Skeletal muscle satellite cell (primary cell): ENCODE measurements around a stretch of chr4.

DNA sequence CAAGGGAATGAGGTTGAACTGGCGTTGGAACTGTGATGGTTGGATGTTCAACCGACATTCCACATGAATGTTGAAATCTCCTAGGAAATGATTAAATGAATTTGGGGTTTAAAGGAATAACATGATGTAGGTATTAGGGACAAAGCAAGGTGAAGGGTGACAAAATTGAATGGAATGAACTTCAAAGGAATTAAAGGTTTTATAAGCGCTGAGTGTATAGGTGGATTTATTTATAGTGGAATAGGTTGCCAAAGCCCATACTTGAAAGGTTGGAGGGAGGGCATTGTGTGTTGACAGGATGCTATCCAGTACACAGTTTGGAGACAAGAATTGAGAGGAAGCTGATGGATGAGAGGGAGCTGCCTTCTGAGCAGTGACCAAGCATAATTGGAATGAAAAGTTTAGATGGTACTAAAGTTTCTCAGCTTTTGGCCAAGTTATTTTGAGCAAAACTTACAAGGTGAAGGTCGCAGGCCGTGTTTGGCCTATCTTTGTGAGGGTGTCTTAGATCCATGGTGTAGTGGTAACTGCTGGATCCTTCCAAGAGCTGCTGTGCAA is 52.6 kb upstream of the RAB33B start:
- CAGE, long polyA plus RNA = no peak

DNA sequence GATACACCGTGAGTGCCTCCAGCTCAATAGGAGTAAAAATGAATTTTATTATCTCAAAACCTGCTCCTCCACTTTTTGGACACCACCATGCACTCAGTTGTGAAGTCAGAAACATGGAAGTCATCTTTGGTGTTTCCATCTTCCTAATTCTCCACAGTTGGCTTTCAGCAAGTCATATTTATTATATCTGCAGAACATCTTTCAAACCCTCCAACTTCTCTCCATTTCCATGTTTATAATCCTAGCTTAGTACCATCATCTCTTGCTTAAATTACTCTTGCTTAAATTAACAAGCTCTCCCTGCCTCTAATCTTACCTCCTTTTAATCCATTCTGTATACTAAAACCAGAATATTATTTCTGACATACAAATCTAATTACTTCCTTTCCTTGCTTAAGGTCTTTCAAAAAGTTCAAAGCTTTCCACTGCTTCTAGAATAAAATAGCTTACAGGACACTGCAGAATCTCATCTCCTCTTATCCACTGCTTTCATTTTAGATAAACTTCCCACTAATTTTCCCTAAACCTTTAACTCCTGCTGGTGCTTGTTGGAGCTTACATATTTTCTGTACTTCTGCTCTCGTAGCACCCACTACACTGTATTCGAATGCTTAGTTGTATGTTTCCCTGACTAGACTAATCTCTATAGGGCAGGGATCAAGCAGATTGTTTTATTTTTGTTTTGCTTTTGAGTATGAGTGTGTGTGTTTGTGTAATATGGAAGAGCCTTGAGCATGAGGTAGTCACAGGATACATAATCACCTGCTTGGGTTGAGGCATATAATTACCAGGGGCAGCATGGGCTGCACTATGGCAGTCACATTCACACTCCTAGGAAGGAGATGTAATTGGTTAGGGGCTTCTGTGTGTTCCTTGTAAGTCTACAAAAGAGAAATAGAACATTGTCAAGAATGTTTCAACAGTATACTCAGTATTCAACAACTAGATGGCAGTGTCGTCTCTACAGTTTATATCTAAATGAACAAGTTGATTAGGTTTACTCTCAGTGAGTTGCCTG is 50.9 kb upstream of the RAB33B start:
- CAGE, long polyA plus RNA = no peak

DNA sequence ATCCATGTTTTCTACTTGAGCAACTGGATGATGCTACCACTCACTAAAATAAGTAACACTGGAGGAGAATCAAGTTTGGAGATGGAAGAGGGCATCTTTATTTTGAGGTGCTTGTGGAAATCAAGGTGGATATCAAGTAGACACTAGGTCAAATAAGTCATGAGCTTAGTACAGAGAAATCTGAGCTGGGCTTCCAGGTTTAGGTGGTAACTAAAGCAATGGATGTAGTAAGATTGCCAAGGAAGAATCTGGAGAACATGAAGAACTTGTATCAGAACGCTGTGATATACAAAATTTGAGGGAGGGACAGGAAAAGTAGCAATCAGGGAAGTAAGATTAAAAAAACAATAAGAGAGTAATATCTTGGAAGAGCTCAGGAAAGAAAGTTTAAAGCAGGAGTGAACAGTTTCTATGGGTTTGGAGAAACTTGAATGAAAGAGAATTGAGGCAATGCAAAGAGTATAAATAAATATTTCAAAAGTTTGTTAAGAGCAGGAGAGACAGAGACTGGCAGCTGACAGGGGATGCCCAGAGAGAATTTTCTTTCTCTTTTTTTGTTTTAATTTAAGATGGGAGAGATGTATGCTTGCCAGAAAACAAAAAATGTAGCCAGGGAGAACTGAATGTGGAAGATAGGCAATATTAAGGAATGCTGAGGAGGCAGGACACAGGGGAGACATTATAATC is 44.3 kb upstream of the RAB33B start:
- CAGE, long polyA plus RNA = no peak

DNA sequence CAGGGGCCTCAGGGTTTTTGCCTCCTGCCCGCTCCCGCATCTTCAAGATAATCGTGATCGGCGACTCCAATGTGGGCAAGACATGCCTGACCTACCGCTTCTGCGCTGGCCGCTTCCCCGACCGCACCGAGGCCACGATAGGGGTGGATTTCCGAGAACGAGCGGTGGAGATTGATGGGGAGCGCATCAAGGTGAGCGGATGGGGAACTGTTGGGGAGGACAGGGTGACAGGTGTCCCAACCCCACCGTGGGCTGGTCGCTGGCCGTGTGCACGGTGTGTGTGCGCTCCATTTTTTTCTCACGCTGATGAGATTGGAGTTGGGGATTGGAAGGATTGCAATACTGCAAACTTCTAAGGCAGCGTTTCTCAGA is 319 bp downstream of the RAB33B start:
- CAGE, long polyA plus RNA = no peak

- CAGE, long polyA plus RNA = no peak
These were observed 3.5 kb downstream of the RAB33B start for GRCh38 chr4:139457300-139457868.

DNA sequence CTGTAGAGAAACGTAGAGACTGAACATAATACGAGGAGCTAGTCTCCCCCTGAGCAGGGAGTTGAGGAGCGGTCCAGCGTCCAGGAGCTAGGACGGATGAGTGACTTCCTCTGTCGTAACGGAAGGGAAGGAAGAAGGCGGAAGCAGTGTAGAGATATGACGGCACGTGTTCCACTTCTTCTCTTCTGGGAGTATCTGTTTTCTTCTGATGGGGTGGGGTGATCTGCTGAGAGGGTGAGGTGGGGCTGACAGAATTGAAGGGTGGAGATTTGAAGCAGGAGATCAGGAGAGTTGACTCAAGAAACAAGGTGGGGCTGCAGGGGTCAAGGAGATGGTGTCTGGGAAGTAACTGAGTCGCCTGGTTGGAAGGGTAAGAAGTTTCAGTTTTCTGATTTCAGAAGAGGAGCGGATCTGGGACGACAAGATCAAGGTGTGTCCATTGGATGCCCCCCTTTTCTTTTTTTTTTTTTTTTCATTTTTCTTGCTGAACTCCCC is 50.6 kb upstream of the SETD7 start:
- CAGE, long polyA plus RNA = no peak

DNA sequence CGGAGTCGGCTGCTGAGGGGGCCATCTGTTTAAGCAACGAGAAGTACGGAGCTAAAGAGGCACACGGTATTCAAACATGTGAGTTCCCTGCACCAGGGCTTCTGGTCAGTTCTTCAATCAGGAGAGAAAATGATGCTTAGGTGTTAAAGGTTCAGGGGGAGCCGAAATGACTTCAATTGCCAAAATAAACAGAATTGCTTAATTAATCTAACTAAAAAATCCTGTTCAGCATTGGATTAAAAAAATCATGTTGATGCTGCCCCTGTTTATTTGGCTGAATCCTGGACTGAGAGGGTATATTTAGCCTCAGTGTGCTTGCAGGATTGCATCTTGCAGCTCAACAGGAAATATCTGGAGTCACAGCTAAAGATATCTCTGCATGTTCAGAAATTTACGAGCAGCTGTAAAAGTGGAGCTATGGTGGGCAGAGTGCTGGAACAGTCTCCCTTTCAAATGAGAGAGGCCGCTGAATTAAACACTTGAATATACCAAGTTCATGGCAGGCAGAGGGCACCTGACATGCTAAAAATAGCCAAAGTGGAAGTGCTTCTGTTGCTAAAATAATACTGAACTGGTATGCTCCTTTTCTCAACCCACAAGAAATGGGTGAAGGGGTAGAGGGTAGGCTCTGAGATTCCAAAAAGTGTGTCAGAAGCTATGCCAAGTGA is 97.9 kb downstream of the MGST2 start:
- CAGE, long polyA plus RNA = no peak

- CAGE, long polyA plus RNA = no peak
These were observed 121.3 kb downstream of the MGST2 start for GRCh38 chr4:139786832-139787439.

DNA sequence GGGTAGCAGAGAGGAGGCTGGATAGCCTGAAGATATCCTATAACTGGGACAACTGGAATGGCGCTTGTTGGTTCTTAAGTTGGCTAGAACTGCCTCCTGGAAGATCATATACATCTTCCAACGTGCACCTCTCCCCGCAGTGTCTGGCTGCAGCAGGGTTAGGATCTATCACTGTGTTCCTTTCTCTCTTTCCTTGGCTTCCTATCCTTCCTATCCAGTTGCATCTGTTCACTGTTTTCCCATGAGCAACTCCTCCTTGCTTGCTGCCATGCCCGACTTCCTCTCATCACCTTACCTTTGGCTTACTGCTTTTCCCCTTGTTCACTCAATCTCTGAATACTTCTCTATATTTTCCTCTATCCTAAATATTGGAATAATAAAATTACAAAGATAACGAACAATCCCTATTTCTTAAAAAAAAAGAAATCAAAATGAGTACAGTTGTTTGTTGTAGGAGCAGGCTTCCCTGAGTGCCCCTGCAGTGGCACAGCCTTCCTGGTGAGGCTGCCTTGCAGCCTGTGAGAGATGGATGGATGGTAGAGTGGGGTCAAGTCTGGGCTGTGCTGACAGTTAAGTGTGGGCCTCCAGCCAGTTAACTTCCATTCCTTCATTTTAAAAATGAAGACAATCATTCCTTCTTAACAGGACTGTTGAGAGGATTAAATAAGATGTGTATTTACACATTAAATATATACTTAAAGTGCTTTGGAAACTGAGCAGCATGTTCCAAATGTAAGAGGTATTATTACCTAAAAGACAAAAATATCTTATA is 136.7 kb downstream of the MGST2 start:
- CAGE, long polyA plus RNA = no peak

DNA sequence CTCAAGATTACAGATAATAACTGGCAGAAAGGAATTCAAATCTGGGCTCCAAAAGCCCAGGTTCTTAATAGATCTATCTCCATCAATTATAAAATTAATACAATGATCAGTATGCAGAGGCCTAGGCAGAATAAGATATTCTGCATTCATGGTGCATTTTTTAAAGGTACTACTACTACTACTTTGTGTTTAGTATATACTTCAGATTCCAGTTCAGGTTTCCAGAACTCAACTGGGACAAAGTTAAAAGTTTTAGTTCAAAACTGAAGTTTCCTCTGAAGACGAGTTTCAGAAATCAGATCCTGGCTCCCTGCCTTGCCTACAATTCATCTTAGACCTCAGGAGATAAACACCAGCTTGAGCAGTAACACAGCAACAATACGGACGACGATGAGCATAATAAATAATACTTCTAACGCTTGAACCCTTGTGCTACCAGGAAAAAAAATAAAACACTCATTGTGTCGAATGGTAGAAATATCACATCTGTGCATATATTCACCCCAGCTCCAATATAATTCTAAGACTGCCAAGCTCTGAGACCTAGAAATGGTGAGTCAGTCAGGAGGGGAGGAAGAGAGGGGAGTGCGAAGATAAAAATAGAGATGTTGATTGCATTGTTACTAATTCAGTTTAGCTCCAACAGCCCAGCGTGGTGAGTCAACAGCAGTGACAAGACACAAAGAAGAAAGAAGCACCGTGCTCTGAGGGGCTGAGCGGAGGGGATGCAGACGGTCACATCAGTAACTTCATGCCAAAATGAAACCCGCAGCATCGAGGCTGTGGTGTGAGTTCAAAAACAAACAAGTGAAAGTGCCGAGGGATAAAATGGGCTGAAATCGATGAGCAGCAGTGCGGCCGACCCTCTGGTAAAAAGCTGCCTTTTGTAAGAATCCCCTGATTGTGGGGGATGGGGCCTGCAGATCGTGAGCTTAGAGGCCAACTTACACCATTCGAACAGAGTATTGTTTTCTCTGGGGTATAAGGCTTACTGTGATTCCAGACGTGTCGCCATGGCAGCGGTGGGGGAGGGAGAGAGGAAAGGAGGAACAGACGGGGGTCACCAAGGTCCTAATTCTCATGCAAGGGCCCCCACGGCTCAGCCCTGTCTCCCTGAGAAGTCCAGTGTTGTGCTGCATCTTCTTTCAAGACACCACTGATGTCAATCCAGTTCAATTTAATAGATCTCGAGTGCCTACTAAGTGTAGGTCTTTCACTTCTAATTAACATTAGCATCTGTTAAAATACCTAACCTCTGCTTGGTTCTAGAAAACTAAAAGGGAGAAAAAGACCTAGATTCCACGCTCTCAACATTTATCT is 150.3 kb downstream of the MGST2 start:
- CAGE, long polyA plus RNA = no peak

DNA sequence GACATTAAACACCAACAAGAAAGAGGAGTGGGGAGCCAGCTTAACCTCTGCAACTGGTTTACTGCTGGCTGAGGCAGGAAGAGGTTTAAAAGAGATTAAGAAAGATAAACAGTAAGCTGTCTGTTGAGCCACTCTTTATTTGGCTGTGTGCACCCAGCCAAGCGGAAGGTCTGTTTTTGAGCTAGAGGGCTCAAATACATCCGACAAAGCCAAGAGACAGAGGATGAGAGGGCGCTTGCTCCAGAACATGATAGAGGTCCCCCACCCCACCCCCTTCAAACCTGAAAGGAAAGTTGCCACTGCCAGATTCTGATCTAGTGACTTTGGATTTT is 191.4 kb downstream of the MGST2 start:
- CAGE, long polyA plus RNA = no peak

DNA sequence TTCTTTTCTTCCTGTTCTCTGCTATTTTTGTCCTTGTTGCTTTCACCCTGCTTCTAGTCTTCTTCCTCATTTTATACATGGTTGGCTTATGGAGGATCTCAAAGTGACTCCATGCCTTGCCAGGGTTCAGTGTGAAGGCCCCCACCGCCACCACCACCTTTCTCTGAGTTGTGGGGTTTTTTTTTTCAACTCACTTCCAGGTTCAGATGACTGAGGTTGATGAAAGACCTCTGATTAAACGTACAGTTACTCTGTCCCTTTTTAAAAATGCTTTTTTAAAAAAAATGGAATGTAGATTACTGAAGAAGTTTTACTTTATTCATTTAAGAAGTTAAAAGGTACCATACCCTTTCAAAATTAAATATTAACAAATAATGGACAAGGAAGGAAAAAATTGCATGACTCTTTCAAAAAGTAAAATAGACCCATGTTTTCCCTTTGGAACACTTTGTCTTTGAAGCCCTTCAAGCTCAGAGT is 96.2 kb downstream of the MAML3 start:
- CAGE, long polyA plus RNA = no peak

GRCh38 chr4:140093735-140094609 is 60.0 kb downstream of the MAML3 start:
- CAGE, long polyA plus RNA = no peak

DNA sequence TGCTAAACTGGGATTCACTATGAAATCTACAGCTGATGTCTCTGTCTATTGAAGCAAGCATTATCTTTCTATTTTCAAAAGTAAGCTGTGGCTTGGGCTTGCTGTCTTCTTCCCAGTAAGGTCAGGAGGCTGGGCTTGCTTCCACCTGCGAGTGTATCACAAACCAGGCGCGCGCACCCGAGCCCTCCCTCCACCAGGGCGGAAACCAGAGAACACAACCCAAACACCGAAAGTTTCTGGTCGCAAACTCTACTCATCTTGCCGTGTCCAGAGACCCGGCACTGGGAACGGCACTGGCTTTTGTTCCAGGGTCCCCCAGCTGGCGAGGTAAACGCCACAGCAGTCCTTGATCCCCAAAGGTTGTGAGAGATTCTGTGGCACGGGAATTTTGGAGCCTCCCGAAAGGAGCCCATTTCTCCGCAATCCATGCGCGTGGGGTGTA is 3.8 kb downstream of the MAML3 start:
- CAGE, long polyA plus RNA = no peak

- CAGE, long polyA plus RNA = no peak
These were observed 2.6 kb downstream of the MAML3 start for GRCh38 chr4:140151432-140151722.

DNA sequence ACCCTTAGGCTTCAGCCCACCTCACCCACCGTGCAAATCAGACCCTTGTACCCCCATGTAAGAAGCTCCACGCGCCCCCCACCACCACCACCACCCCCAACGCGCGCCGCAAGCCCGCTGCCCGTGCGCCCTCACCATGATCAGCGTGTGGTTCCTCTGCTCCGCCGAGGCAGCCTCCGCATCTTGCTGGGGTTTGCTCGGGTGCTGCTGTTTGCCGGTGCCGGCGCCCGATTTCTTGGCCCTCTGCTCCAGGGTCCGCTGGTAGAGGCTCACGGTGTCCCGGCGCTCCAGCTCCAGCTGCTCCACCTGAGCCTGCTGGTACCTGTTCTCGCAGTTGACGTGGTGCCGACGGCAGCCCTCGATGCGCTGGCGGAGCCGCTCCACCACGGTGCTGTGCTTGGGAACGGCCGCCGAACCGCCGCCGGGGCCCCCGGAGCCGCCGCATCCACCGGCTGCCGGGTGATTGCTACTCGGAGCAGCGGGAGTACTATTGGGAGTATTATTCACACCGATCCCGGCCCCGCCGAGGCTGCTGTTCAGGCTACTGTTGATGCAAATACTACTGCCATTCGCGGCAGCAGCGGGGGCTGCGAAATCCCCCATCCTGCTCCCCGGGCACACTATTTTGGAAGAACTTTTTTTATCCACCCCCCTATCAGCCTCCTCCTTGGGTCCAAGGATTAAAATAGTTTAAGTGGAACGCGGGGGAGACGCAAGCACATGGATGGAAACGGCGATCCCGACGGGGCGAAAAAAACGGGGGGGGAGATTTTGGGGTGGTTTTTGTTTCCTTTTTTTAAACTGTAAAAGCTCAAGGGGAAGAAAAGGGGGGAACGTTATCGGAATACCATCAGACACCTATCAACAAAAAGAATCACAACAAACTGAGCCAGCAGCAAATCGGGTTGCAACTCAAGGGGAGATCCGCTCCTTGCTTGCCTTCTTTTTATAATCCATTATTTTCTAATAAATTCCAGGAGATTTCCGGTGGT is 963 bp downstream of the MAML3 start:
- CAGE, long polyA plus RNA = no peak

GRCh38 chr4:140186529-140187159 is 32.7 kb upstream of the MAML3 start:
- CAGE, long polyA plus RNA = no peak

GRCh38 chr4:140252368-140253502 is 98.8 kb upstream of the MAML3 start:
- CAGE, long polyA plus RNA = no peak

DNA sequence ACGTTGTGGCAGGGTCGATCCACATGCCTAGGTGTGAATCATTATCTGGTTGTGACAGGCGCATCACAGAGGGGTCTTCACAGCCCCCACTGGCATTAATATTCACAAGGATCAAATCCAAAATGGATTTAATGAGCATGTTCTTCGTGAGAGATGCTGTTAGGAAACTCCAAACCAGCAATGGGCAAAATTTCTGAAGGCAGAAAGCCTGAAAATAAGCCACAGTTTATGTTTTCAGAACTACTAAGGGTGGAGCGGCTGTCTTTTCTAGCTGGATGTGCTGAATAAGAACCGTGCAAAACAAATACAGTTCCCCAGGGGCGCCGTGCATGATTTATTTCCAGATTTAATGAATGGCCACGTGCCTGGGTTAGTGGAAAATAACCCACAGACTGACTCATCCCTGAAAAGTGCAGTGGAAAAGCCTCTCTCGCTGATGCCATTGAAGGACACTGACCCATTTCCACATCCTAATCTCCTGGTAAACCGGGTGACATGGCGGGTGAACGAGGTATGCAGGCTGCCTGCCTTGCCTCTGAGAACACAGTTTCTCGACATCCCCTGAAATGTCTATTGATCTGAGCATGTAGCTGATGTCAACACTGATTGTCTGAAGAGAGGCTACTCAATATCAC is 77.2 kb upstream of the SCOC start:
- CAGE, long polyA plus RNA = no peak

- CAGE, long polyA plus RNA = no peak
These were observed 64.3 kb upstream of the UCP1 start for GRCh38 chr4:140632906-140633605.